ENCODE results near the gene QRICH2.

DNA sequence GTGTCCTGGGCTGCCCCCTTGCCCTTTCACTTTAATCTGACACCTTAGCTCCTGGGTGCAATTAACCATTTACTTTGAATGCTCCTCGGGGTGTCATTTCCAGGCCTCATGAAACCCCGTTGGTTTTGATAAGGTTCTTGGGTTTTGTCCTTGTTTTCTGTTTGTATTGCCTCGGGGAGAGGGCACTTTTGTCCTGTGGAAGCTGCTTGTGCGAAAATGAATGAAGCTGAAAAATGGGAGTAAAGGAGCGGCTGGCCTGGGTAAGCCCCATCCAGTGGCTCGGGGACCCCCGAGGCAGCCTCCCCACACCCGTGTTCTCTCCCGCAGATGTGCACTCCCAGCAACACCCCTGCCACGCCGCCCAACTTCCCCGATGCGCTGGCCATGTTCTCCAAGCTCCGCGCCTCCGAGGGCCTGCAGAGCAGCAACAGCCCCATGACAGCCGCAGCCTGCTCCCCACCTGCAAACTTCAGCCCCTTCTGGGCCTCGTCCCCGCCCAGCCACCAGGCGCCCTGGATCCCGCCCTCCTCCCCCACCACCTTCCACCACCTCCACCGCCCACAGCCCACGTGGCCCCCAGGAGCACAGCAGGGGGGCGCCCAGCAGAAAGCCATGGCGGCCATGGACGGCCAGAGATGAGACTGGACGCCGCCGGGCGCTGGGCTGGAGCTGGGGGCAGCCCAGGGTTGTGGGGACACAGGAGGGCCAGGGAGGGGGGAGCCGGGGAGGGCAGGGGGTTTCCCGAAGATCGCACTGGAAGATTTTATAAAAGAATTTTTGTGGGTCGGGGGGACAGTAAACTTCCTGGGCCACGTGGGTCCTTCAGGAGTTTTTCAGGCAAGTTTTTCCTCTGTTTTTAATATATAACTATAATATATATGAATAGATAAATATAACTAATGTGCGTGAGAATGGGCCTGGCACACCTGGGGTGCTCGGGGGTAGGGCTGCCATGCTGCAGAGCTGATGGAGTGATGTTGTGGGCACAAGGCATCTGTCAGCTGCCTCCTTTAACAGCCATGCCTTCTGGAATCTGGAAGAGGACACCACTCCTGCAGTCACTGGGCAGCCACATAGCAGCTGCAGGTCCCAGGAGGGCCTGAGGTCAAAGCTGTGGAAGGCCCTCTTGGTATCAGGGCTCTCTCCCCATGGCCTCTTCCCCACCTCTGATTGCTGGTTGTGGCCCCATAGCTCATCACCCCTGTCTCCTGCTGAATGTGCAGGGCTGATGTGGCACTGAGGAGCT lies 5.1 kb downstream of the UBALD2 start:
- RRBS = 90% methylated on average over 3 of the region's 37 CpGs

GRCh38 chr17:76272867-76273210 lies 7.7 kb downstream of the UBALD2 start:
- RRBS = no CpG with 5 or more reads among the region's 2 CpGs

- RRBS = no CpG with 5 or more reads among the region's 10 CpGs
Observed at GRCh38 chr17:76274238-76274870, 9.2 kb downstream of the UBALD2 start.

- RRBS = 45% methylated on average over 12 of the region's 36 CpGs
Observed at GRCh38 chr17:76278735-76279792, 13.9 kb downstream of the UBALD2 start.

- RRBS = 97% methylated on average over 5 of the region's 17 CpGs
Observed at GRCh38 chr17:76308200-76308365, at the start of gene QRICH2. TSS of gene QRICH2 (minus strand) at chr17:76308276.

DNA sequence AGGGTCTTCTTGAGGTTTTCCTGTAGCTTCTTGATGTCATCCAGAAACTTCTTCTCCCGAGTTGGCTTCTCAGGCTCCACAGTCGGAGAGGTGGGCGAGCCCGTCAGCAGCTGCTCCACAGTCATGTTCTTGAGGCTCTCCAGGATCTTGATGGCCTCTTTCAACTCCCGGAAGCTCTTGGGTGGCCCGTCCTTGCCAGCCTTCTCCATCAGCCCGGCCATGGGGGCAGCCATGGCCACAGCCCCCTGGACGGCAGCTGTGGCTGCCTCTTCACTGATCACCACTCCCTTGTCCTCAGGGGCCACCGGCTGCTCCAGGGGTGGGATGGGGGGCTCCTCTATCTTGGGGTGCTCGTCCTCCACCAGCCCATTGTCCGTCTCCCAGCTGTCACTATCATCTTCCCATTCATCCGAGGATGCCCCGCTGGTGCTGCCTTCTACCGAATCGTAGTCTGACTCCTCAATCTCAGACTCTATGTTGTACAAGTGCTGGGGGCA lies 12.0 kb downstream of the SPHK1 start:
- RRBS = 90% methylated on average over 4 of the region's 15 CpGs

DNA sequence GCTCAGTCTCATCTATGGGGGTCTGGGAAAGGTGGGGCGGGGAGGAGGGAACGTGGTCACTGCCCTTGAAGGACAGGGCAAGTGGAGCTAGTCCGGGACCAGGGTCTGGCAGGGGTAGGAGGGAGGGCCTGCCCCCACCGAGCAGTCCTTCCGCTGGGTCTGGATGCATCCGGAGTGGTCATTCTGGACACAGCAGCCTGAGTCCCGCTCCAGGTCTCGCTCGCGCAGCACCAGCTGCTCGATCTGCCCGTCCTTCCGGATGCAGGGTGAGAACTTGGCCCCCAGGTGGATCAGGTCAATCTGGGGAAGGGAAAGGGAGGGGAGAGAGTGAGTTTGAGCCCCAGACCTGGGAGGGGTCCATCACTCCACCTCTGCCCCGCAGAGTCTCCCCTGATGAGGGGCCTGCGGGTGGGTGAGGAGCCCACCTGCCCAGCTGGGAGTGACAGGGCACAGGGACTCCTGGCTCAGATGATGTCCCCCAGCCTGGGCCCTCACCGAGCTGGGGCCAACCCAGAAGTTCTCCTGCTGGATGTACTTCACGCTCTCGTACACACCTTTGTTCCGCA lies 6.9 kb downstream of the AANAT start:
- RRBS = 86% methylated on average over 8 of the region's 19 CpGs

GRCh38 chr17:76499874-76500514 lies 1.2 kb downstream of the RHBDF2 start:
- RRBS = no CpG with 5 or more reads among the region's 10 CpGs

DNA sequence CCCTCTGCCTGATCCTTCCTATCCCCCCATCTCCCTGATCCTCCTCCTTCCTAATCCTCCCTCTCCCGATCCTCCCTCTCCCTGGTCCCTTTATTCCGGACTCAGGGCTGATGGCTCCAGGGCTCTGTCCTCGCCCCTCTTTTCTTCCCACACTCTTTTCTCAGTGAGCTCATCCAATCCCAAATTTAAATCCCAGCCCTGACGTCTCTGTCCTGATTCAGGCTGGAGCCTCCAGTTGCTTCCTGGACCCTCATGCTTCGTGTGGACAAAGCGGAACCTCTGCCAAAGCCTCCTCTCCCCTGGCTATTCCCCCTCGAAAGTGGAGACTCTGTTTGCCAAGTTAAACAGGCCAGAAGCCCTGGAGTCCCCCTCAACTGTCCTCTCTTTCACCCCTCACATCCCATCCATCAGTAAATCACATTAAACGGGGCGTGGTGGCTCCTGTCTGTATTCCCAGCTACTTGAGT lies 18.1 kb downstream of the CYGB start:
- RRBS = no CpG with 5 or more reads among the region's 9 CpGs

DNA sequence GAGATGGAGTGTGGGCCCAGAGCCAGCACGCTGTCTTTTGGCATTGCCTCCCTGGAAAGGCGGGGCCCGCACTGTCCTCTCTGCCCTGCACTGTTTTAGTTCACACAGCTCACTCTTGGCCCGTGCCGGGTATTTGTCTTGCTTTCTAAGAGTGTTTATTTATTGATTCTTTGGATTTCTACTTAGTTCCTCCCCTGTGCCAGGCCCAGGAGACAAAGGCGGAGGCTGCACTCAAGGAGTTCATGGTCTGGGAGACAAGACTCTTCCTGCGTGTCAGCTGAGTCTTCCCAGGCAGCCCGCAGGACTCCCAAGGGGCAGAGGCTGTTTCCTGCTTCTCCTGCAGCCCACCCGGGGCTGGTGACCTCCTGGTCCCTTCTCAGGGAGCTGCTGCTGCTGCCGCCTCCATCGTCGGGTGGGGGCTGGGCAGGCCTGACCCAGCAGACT lies 12.7 kb downstream of the CYGB start:
- RRBS = no CpG with 5 or more reads among the region's 12 CpGs

DNA sequence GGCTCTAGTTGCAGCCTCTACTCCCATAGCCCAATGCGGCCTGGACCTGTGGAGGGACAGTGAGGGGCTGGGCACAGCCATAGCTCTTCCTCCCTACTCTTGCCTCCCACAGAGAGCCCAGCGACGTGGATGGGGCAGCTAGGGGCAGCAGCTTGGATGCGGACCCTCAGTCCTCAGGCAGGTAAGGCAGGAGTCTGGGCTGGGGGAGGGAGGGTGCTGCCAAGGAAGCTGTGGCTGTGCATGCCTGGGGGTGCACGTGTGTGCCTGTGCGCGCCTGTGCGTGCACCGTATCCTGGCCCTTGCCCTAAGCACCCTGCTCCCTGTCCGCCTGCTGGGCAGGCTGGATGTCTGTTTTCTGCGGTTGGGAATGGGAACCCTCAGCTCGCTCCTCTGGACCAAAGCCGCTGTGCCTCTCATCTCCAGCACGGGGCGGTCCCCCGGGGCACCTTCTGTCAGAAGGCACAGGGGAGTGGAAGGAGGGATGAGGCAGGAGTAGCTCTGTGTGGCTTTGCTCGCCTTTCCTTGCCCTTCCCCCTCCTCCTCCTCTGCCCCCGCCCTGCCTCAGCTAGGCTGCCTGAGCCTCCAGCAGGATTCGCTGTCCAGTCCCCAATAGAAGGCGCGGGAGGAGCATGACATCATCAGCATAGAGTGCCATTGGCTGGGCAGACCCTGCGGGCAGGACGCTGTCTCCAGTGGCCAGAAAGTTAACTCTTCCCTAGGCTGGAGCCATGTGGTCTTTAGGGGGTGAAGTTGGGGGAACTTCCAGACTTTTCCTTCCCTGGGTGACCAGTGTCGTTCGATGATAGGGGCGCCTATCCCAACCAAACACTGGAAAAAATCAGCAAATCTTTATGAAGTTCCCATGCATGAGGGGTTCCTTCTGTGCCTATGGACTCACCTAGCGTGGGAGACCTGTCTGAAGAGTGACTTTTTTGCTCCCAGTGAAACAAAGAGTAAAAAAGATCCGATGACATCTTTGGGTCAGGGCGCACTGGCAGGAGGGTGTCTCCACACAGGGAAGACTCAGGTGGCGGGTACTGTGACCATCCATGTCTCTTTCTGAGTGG lies 882 bp downstream of the PRCD start:
- RRBS = no CpG with 5 or more reads among the region's 30 CpGs

- RRBS = 4% methylated on average over 11 of the region's 31 CpGs
Observed at GRCh38 chr17:76556722-76557317, 17.0 kb downstream of the PRCD start.

- RRBS = no CpG with 5 or more reads among the region's 2 CpGs
Observed at GRCh38 chr17:76598063-76598600, 12.5 kb upstream of the ST6GALNAC2 start.

- RRBS = no CpG with 5 or more reads among the region's 14 CpGs
Observed at GRCh38 chr17:76613110-76613663, 27.5 kb upstream of the ST6GALNAC2 start.

DNA sequence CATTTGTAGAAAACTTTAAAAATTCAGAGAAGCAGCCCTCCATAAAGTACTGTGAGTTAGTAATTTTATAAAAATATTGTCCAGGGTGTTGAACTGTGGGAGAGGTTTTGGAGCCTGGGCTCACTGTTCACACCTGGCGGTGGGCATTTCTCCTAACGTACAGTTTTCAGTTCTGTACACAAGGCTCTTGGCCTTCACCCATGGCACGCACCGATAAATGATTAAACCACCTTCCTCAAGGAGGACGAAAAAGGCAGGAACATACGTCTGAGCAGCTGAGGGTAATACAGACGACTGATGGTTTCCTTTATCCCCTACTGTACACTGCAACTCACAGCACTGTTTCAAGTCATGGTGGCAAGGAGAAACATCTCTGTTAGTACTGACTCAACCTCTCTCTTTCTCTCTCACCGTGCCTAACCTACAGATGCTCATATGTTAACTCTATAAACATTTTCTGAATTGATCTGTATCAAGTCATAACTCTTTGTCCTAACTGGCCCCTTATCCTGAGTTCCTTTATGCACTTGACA lies 1.5 kb upstream of the ST6GALNAC1 start:
- RRBS = no CpG with 5 or more reads among the region's 8 CpGs

GRCh38 chr17:76671867-76672365 lies 28.4 kb upstream of the ST6GALNAC1 start:
- RRBS = 6% methylated on average over 7 of the region's 23 CpGs

- RRBS = 77% methylated on average over 2 of the region's 14 CpGs
Observed at GRCh38 chr17:76684713-76685511, 25.9 kb downstream of the MXRA7 start.

DNA sequence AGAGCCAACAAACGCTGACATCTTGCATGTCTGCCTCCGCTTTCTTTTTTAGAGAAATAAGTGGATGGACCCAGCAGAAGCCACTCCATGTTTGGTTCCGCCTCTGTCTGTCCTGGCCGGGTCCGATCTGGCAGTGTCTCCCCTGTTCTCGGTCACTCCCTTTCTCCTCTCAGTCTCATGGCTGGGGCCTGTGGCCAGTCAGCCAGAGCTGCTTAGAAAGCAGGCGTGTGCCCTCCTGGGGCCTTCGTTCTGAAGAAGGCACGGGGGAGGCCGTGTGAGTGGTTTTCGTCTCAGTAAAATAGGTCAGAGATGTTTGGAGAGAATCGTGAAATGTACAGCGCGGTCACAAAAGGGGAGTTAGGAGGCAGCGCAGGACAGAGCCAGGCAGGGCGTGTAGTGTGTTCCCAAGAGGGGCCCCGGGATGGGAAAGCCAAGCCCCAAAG lies 23.3 kb downstream of the MXRA7 start:
- RRBS = no CpG with 5 or more reads among the region's 17 CpGs

DNA sequence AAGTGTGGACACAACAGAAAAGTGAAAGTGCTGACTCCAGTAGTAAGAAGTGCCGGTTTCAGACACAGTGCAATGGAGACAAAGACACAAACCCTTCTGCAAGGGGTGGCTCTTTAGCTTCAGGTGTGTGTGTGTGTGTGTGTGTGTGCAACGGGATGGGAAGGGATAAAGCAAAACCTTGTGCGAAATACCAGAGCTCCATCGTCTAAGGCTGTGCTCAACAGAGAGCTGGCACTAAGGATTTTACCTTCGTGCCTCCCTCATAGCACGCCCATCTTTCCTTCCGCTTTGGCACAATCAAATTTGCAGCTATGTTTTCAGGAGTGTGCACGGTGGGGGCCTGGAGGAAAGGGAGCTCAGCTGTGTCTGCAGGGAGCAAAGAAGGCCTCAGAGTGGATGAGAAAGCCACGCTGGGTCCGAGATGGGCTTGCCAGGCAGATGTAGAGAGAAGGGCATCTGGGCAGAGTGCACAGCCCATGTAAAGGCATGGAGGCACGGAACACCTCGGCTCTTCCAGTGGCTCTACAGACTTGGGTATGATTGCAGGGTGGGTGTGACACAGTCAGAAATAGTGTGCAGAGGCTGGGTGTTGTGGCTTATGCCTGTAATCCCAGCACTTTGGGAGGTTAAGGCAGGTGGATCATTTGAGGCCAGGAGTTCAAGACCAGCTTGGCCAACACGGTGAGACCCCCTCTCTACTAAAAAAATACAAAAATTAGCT lies 15.4 kb downstream of the MXRA7 start:
- RRBS = no CpG with 5 or more reads among the region's 13 CpGs

DNA sequence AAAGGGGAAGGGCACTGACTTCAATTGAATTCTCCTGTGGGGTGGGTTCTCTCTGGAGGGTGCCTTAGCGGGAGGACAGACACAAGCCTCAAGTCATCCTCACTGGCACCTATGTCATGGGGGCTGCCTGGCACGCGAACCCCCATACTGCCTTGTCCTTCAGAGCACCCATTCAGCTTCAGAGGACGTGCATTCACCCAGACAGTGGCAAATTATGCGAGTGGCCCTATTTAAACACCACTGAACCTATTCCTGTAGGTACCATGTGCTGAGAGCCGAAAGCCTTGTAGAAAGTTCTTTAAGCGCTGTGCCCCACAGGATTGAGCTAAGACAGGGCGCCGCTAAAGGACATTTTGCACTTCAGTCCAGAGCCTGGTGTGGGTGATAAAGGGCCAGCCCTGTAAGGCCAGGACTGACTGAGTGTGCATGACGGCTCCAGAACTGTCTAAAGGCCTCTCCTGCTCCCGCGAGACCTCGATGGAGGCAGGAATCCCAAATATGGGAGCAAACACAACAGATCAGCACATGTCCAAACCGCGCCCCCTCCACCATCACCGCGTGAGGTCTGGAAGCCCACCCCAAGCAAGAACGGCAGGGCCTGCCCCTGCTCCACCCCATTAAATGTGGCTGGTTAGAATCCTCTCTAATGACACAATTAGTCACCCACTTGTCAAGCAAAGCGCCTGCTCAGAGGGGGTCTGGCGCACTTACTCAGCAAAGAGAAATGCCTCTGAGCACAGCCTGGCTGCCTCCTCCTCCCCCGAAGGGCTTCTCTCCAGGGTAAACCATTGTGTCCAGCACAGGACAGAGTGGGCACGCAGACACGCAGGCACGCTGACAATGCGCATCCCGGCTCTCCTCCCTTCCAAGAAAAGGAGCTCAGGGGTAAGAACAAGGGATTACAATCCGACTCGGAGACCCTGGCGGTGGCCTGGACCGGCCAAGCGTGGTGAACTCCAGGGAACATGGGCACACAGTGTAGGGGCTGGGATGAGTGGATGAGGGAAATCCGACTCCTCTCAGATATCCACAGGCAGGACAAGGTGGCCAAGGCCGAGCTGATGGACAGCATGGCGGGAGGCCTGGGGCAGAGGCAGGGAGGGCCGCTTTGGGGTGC lies 1.6 kb downstream of the MXRA7 start:
- RRBS = under 1% methylated on average over 5 of the region's 35 CpGs